ENCODE measurements around a stretch of chr1.

DNA sequence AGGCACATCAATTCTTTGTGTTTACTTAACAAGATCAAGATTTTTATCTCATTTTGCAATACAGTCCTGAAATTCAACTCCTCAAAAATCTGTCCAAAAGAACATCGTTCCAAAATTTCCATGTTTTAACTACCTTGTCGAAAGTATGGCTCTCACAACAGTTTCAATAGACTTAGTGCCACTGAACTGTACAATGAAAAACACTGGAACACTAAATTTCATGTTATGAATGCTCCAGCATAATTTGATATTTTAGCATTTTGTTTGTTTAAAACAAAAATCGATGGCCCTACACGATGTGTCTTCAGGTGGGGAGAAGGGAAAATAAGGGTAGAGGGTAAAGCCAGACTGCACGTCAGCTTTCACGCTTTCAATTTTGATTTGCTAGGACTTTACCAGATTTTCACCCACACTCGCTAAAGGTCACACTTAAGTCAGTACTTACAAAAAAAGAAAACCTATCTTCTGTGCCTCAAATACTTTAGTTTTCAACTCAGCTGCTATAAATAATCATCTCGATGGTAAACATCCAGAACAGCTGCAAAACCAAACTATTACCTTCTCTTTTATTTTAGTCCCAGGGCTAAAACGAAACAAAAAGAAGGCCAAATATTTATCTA, 1.9 kb downstream of the CSDE1 start:
- PRO-cap, 4 experiments: no peak in any of the 4 experiments
- RAMPAGE, long total RNA, 2 experiments: no peak in any of the 2 experiments

GRCh38 chr1:115067561-115068052, 21.7 kb downstream of the TSPAN2 start:
- PRO-cap, 4 experiments: no peak in any of the 4 experiments
- RAMPAGE, long total RNA, 2 experiments: no peak in any of the 2 experiments

- PRO-cap, 4 experiments: no peak in any of the 4 experiments
- RAMPAGE, long total RNA, 2 experiments: no peak in any of the 2 experiments
Measured at GRCh38 chr1:115073282-115074132, 15.8 kb downstream of the TSPAN2 start.

DNA sequence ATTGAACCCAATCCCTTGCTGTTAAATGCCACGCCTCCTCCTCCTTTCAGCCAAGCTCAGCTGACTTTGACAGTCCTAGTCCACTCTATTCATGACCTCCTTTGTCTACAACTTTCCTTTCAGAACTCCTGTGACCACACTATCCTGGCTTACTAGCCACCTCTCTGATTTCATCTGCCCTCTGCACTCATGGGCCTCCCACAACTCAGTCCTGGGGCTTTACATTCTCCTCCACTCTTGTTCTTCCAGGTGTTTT, 4.0 kb upstream of the NGF start:
- PRO-cap, 4 experiments: peak in 2 of 4 experiments; most common minus-strand start position 55 of the sequence (in 2)
- RAMPAGE, long total RNA, 2 experiments: no peak in any of the 2 experiments

- PRO-cap, 4 experiments: no peak in any of the 4 experiments
- RAMPAGE, long total RNA, 2 experiments: no peak in any of the 2 experiments
Measured at GRCh38 chr1:116006388-116007162, 30.3 kb downstream of the SLC22A15 start.

GRCh38 chr1:116151908-116152504, 40.8 kb downstream of the MAB21L3 start:
- PRO-cap, 4 experiments: peak in 4 of 4 experiments; most common plus-strand start chr1:116152262 (in 3); most common minus-strand start chr1:116152140 (in 1)
- RAMPAGE, long total RNA, 2 experiments: no peak in any of the 2 experiments

DNA sequence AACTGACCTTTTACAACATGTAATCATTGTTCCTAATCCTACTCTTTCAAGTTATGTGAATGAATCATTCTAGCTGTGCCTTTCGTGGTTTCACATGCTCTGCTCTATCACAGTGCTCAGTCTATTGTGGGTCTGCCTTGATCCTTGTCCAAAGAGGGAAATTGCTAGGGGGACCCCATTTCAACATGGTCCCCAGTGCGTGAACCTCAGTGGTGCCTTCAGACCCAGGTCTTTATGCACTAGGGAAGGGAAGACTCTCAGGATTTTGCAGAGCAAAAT, 118.1 kb upstream of the ATP1A1 start:
- PRO-cap, 4 experiments: no peak in any of the 4 experiments
- RAMPAGE, long total RNA, 2 experiments: no peak in any of the 2 experiments

DNA sequence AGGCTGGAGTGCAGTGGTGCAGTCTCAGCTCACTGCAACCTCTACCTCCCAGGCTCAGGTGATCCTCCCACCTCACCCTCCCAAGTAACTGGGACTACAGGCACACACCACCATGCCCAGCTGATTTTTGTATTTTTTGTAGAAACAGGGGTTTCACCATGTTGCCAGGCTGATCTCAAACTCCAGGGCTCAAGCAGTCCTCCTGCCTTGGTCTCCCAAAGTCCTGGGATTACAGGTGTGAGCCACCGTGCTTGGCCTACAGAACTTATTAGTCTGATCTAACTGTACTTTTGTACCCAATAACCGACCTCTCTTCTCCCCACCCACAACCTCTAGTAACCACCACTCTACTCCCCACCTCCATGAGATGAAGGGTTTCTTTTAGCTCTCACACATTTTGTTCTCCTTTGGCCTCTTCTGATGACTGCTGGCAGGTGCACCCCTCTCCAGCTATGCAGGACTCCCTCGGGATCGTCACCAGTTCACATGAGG, 100.0 kb upstream of the ATP1A1 start:
- PRO-cap, 4 experiments: peak in 1 of 4 experiments; most common minus-strand start position 266 of the sequence (in 1)
- RAMPAGE, long total RNA, 2 experiments: no peak in any of the 2 experiments

- PRO-cap, 4 experiments: peak in 1 of 4 experiments; most common plus-strand start chr1:116334104 (in 1); most common minus-strand start chr1:116333970 (in 1)
- RAMPAGE, long total RNA, 2 experiments: no peak in any of the 2 experiments
Measured at GRCh38 chr1:116333828-116334573, 39.0 kb upstream of the ATP1A1 start.

- PRO-cap, 4 experiments: no peak in any of the 4 experiments
- RAMPAGE, long total RNA, 2 experiments: no peak in any of the 2 experiments
Measured at GRCh38 chr1:116380845-116381317, 7.8 kb downstream of the ATP1A1 start.

DNA sequence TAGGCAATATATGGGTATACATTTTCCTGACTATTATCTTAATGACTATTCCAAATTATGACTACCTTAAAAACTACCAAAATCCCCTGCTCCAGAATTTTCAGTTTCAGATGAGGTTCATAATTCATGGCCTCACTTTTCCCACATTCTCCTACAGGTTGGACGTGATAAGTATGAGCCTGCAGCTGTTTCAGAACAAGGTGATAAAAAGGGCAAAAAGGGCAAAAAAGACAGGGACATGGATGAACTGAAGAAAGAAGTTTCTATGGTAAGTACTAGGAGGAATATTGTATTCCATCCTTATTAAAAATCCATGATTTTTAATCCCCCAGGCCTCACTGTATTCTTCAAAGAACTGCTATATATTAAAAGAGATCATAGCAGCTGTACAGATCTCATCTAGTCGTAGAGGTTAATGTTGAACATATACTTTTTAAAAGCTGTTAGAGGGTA, 10.8 kb downstream of the ATP1A1 start:
- PRO-cap, 4 experiments: no peak in any of the 4 experiments
- RAMPAGE, long total RNA, 2 experiments: no peak in any of the 2 experiments

- PRO-cap, 4 experiments: no peak in any of the 4 experiments
- RAMPAGE, long total RNA, 2 experiments: no peak in any of the 2 experiments
Measured at GRCh38 chr1:116389946-116390494, 17.0 kb downstream of the ATP1A1 start.

- PRO-cap, 4 experiments: no peak in any of the 4 experiments
- RAMPAGE, long total RNA, 2 experiments: no peak in any of the 2 experiments
Measured at GRCh38 chr1:116404013-116405287, 31.4 kb downstream of the ATP1A1 start.

GRCh38 chr1:116475849-116476327, 94.9 kb downstream of the CD58 start:
- PRO-cap, 4 experiments: no peak in any of the 4 experiments
- RAMPAGE, long total RNA, 2 experiments: no peak in any of the 2 experiments

- PRO-cap, 4 experiments: no peak in any of the 4 experiments
- RAMPAGE, long total RNA, 2 experiments: no peak in any of the 2 experiments
Measured at GRCh38 chr1:116571352-116571779, 540 bp upstream of the CD58 start.

GRCh38 chr1:116579413-116579902, 8.6 kb upstream of the CD58 start:
- PRO-cap, 4 experiments: no peak in any of the 4 experiments
- RAMPAGE, long total RNA, 2 experiments: no peak in any of the 2 experiments

GRCh38 chr1:116738537-116739450, 15.4 kb upstream of the CD2 start:
- PRO-cap, 4 experiments: no peak in any of the 4 experiments
- RAMPAGE, long total RNA, 2 experiments: no peak in any of the 2 experiments

- PRO-cap, 4 experiments: no peak in any of the 4 experiments
- RAMPAGE, long total RNA, 2 experiments: no peak in any of the 2 experiments
Measured at GRCh38 chr1:116763293-116763799, 9.1 kb downstream of the CD2 start.

DNA sequence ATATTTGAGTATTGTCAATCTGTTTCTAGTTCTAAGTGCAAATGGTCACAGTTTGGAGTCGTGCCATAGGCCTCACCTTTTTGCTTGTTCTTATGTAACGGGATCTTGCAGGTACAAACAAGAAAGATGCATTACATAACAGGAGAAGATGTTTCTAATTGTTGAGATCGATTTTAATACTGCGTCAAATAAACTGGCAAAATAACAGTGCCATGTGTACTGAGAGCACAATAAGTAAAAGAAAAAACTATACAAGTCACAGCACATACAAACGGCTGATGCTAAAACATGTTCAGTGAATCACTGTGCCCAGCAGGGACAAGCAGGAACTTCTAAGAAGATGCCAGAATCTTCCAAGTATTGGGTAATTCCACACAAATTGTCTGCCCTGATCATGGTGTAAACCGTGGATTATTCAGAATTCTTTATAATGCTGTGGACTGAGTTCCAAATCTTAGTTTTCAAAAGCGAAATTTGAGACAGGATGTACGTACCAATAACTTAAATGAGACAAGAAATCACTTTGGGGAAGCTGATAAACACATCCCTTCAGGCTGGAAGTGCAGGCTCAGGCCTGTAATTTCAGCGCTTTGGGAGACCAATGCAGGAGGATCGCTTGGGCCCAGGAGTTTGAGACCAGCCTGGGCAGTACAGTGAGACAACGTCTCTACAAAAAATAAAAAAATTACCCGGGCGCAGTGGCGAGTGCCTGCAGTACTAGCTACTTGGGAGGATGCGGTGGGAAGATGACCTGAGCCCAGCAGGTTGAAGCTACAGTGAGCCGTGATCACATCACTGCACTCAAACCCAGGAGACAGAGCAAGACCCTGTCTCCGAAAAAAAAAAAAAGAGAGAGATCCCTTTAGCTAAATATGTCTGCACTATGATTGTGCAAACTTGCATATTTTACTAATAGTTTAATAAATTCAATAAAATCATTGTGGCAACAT, 54.4 kb downstream of the CD2 start:
- PRO-cap, 4 experiments: no peak in any of the 4 experiments
- RAMPAGE, long total RNA, 2 experiments: no peak in any of the 2 experiments

GRCh38 chr1:116853581-116854147, 56.1 kb upstream of the PTGFRN start:
- PRO-cap, 4 experiments: peak in 3 of 4 experiments; most common plus-strand start chr1:116853881 (in 3)
- RAMPAGE, long total RNA, 2 experiments: no peak in any of the 2 experiments